ENCODE results near the genes ZDHHC17 and PPP1R12A.

GRCh38 chr12:76319469-76320070 is 28.6 kb downstream of the BBS10 start:
- PRO-cap = no peak

DNA sequence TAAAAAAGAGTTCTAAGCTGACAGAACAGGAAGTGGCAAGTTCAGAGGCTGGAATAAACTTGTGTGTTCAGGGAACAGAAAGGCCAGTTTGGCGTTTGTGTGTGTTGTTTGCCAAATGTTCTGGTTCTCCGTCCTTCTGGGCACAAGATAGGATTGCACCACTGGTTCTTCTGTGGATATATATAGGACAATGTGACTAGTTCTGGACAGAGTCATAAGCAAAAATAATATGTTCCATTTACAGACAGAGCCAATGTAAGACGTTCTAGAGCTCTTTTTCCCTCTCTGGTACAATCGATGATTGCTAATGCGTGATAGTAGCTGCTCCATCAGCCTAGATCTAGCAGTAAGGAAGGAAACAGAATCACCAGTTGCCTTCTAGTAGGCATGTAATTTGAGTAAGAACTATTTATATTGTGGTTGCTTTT is 7.4 kb downstream of the BBS10 start:
- PRO-cap = no peak

GRCh38 chr12:76369493-76370033 is 21.3 kb upstream of the BBS10 start:
- PRO-cap = no peak

GRCh38 chr12:76372951-76373605 is 24.9 kb upstream of the BBS10 start:
- PRO-cap = no peak

- PRO-cap = no peak
Observed at GRCh38 chr12:76422978-76423602, 74.9 kb upstream of the BBS10 start.

DNA sequence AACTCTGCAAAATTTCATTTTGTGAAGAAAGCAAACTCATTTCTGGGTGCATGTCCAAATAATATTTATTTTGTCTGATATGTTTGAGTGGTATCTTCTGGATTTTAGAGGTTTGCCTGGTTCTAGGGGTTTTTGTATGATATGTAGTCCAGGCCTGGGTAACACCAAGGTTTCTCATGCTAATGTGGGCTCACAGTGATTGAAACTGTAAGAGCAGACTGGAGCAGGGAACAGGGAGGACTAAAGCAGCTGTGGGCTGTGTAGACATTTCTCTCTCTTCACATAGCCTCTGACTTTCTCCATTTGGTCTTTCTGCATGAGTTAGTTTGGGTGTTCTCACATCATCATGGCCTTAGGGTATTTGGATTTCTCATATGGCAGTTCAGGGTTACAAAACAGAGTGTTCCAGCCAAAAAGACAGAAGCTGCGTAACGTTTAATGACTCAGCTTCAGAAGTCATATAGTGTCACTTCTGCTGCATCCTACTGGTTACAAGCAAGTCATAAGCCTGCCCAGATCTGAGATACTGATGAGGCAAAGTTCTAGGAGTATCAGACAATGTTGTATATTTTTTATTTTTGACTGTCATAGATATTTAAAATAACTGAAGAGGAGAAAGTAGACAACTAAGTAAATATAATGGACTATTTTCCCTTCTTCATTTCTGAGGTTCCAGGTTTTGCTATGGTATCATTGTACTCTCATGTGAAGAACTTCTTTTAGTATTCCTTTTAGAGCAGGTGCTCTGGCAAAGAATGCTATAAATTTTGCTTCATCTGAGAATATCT is 52.0 kb upstream of the OSBPL8 start:
- PRO-cap = no peak

- PRO-cap = no peak
Observed at GRCh38 chr12:76614282-76614925, 54.8 kb upstream of the OSBPL8 start.

DNA sequence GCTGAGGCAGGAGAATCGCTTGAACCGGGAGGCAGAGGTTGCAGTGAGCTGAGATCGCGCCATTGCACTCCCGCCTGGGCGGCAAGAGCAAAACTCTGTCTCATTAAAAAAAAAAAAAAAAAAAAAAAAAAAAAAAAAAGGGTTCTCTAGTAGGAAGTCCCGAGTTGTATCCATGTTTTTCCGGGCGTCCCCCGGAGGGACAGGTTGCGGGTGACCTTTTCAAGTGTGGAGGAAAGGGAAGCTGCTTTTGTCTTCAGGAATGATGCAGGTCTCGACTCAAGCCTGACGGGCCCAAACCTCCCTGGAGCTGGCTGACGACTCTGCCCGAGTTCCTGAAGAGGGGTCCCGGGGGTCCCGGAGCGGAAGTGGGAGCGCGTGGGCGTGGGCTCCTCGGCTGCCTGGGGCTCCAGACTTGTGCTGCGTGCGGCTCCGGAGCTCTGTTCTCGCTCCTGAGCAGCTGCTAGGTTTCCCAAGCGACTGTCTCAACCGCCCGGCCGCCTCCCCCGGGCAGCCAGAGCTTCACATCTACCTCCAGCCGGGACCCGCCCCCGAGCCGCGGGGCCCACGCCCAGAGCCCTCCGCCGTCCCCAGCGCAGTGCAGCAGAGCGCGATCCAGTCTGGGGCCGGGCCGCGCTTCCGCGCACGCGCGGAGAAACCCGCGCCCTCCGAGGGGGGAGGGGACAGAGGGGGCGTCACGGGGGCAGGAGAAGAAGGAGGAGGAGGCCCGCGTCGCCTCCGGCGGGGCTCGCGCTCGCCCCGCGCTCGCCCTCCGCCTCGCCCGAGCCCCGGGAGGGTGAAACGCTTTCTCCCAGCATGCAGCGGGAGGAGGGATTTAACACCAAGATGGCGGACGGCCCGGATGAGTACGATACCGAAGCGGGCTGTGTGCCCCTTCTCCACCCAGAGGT is at the start of gene ZDHHC17:
Gene ZDHHC17 (plus strand): TSS at position 692 of the 908 bp plus-strand sequence.
- PRO-cap = unidirectional peak, plus-strand start at position 173 of the sequence; bidirectional peak, plus-strand start at position 603 of the sequence, minus-strand start at position 619 of the sequence; bidirectional peak, plus-strand start at position 835 of the sequence, minus-strand start at position 783 of the sequence

DNA sequence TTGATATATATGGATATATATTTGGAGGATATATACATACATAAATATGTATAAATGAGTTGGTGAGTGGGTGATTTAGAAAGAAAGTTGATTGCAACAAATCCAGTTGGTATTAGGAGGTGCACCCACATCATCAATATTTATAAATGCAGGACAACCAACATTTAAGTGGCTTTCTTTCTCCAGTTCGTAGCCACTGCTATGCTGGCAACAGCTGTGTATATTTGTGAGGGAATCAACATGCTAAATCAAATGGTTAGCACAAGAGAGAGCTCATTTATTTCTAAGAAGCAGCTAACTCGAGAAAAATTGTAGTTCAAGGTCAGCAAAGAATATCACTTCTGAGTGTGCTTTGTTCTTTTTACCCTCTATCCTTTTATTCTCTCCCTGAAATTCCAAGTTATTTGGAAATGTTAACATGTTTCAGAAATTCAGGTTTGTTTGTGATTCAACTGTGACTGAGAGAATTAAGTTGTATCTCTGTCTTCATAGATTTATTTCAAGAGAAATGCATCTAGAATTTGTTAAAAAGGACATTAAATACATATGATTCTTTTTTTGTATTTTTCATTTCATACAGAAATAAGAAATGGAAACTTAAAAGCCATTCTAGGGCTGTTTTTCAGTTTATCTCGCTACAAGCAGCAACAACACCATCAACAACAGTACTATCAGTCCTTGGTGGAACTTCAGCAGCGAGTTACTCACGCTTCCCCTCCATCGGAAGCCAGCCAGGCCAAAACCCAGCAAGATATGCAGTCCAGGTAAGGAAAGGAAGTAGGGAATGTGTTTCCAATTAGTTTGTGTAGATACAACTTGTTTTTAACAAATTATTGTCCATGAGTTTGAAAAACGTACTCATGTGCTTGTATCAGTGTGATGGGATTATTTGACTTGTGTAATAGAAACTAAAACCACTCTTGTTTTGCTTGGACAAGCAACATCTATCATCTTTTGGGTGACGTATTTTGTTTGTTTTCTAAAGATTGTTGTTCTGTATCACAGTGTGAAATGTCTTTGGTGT is 137.6 kb downstream of the NAV3 start:
- PRO-cap = no peak

DNA sequence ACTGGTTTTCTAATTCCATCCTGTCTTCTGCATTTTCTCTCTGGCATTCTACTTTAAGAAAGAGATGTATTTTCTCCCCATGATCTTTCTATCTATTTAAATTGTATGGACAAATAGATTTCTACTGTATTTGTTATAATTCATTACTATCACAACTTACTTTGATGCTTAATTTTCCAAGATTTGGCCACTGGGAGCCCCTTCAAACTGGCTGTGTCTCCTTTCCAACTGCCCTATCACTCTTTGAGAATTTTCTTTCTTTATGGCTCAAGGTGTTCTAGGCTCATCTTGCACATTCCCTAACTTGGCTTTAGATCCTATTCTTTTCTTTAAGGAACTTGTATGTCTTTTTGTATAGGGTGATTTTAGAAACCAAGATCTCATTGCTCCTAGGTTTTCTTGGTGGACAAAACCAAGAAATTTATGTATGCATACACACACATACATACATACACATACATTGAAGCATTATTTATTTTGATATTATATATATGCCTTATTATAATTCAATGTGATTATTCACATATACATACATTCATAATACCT is 185.2 kb downstream of the NAV3 start:
- PRO-cap = no peak

DNA sequence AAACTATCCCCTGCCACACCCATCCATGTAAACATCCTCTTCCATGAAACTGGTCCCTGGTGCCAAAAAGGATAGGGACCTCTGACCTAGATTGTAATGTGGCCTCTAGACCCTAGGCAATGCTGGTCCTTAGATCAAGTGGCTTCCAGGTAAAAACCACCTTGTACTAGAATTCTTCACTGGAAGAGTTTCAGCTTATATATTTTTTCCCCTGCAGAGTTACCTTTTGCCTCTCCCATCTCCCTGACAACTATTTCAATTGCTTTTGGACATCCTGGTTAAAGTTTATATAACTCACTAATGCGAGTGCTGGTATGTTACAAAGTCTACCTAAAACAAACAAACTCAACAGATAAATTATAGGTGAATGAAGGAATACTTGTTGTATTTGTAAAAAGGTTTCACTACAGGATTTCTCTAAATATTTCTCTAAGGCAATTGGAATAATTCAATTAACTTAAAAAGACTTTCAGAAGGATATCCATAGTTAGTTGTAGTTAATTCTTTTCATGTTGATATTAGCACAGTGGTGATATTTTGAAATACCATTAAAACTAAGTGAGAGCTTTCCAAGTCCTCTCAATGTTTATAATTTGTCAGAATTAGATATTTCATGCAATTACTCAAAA is 462.6 kb downstream of the NAV3 start:
- PRO-cap = no peak

- PRO-cap = no peak
Observed at GRCh38 chr12:79151363-79151826, 286.8 kb downstream of the SYT1 start.

DNA sequence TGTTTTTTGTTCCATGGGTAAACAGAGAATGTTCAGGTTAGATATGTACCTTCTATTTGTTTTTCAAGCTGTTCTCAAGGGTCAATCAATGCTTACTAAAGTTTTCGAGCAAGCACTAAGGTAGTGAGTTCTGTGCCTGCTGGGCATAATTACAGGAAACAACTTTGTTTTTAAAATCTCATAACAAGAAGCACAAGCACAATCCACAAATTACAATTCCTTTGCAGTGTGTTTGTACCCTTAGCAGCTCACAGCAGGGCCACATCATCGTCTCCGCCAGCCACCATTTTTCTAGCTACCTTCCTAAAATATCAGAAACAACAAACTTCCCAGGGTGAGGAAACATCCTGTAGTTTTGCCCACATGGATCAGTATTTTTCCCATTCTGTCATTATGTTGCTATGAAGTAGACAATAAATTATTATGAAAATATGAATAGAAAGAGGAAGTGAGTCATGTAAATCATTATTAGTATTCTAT is 319.2 kb downstream of the SYT1 start:
- PRO-cap = no peak

GRCh38 chr12:79635143-79635791 is 55.5 kb downstream of the PAWR start:
- PRO-cap = no peak

DNA sequence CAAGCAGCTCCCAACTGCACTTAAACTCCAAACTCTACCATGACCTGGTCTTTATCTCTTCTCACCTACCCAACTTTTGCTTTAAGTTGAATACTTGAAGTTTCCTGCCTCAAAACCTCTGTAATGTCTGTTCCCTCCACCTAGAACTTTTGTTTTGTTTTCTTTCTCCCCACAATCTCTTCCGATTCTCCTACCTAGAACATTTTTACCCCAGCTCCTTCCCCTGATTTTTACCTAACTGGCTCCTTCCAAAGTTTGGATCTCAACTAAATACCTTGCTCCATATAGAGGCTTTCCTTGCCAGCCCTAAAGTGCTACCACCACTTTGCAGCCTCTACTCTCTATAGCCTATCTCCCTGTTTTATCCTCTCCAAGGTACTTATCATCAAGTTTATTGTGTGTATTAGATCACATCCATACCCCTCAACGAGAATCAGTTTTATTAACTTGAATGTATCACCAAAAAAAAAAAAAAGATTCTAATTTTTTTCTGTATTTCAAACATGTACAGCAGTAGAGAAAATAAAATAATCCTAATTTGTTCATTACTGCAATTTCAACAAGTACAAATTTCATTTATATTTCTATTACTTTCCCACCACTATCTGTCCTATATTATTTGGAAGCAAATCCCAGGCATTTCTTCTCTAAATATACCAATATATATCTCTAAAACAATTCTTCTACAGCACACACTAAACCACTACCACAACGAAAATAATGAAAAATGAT is 18.3 kb downstream of the PAWR start:
- PRO-cap = no peak

DNA sequence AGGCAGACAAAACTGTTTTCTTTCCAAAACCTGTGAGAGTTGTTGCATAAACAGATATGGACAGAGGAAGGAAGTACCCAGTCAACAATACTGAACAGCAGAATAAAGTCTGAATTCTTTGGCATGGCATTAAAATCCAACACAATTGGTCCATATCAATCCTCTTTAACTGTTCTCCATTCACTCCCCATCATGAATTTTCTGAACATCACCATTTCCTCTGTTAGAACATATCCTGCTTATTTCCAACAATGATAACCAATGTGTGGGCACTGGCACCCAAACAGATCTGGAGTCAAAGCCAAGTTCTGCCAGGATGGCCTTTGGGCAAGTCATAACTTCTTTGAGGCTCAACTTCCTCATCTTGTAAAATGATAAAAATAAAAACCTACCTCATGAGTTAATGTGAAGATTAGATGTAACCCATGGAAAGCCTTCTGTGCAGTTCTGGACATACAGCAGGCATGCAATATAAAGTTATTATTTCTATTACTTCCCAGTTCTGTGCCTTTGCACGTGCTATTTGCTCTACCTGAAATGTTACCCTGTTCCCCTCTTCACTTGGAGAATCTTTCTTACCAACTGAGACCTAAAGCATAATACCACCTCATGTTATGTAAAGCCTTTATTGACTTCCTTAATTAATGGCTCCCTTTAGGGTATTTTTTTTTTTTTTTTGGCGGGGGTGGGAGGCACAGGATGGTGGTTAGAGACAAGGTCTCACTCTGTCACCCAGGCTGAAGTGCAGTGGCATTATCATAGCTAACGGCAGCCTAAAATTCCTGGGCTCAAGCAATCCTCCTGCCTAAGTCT is 12.4 kb downstream of the PAWR start:
- PRO-cap = no peak

GRCh38 chr12:79805497-79805921 is 114.7 kb upstream of the PAWR start:
- PRO-cap = no peak

- PRO-cap = no peak
Observed at GRCh38 chr12:79818893-79819394, 116.0 kb downstream of the PPP1R12A start.

- PRO-cap = no peak
Observed at GRCh38 chr12:79933303-79934260, 1.3 kb downstream of the PPP1R12A start.

DNA sequence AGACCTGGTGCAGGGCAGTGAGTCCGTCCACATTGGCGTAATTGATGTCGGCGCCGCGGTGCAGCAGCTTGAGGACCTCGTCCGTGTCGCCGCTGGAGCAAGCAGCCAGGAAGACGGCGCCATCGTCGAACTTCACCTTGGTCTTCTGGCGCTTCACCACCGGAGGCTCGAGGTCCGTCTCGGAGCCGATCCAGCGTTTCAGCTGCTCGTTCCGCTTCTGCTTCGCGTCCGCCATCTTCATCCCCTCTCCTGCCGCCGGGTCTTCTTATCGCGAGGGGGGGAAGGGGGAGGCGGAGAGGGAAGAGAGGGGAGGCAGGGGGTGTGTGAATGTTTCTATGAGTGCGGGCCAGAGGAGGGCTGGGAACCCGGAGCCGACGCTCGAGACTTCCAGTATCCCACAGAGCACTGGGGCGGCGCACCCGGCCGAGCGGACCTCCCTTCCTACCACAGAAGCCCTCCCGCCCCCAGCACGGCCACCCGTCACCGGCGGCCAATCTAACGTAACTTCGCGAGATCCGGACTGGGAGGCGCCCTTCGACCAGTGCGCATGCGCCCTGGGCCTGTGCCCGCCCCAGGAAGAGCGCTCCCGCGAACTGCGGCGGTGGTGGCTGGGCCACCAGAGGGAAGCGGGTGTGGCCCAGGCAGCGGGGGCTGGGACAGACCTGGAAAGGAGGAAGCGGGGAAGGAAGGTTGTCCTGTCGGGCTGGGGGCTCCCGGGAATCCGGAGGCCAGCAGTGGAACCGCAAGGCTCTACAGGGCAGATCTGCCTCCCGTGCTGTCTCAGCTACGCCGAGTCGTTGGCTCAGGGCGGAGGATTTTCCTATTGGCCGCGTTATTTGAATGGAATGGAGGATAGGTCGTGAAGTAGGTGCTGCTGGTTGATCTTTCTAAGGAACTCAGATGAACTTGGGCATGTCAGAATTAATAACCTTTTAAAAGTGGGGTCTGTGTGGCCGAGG is at the start of gene PPP1R12A:
Gene PPP1R12A (minus strand): TSS at position 407 of the 959 bp plus-strand sequence.
- PRO-cap = unidirectional peak, minus-strand start at position 147 of the sequence; bidirectional peak, plus-strand start at position 659 of the sequence, minus-strand start at position 443 of the sequence

All from ileum (tissue), 1 donor.